ENCODE data around the gene UTS2B.

GRCh38 chr3:188389734-188390509, 236.0 kb downstream of the LPP start:
- RRBS = no CpG with 5 or more reads among the region's 6 CpGs

DNA sequence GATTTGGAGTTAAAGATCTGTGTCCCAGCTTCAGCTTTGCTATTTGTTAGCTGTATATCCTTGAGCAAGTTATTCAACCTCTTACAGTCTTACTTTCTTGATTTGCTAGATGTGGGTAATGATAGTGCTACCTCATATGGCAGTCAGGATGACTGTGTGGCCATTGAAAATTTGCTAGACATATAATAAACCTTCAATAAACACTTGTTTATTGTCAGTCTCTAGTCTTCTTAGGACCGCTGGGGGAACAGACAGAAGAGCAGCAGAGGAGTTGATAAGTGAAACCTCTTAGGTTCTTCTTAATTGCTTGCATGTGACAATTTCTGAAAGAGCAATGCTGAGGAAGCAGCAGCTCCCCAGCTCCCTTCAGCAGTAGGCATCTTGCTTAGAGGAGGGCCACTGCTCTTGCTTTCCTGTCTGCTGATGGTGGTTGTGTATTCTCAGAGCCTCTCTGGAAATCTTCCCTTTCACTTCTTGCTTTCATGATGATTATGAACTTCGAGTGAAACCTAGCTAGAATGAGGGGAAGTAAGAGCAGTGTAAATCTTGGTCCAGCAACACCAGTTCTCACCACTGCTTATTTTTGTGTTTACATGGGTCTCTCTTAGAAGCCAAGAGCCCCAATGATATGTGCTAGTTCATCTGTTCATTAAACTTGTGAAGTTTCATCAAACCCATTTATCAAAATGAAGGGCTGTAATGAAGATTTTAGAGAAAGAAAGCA, 246.5 kb downstream of the LPP start:
- RRBS = no CpG with 5 or more reads among the region's 2 CpGs

- RRBS = no CpG with 5 or more reads among the region's 2 CpGs
Measured at GRCh38 chr3:188401511-188402020, 247.6 kb downstream of the LPP start.

- RRBS = no CpG with 5 or more reads among the region's 7 CpGs
Measured at GRCh38 chr3:188454320-188454938, 300.5 kb downstream of the LPP start.

DNA sequence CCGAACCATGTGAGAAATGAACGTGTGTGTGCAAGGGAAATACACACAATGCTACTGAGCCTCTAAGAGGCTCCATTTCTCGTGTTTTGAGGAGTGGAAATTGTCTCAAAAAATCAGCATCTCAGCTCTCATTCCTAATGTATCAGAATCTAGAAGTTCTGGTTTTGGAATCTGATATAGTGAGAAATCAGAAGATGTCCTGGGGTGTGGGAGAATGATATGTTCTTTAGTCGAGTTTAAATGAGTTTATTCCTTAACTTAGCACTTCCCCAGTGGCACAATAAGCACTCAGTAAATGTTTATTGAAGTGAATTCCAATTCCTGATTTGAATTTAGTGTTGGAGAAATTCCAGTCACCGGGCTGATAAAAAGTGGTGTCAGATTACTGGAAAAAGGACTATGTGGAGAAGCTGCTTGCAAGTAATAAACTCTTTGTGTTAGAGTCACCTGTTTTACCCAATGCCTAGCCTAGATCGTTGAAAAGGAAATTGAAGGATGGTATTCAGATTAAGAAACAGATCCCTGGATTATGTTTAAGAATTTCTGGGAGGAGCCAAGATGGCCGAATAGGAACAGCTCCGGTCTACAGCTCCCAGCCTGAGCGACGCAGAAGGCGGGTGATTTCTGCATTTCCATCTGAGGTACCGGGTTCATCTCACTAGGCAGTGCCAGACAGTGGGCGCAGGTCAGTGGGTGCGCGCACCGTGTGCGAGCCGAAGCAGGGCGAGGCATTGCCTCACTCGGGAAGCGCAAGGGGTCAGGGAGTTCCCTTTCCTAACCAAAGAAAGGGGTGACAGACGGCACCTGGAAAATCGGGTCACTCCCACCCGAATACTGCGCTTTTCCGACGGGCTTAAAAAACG, 481.8 kb downstream of the LPP start:
- RRBS = no CpG with 5 or more reads among the region's 28 CpGs

DNA sequence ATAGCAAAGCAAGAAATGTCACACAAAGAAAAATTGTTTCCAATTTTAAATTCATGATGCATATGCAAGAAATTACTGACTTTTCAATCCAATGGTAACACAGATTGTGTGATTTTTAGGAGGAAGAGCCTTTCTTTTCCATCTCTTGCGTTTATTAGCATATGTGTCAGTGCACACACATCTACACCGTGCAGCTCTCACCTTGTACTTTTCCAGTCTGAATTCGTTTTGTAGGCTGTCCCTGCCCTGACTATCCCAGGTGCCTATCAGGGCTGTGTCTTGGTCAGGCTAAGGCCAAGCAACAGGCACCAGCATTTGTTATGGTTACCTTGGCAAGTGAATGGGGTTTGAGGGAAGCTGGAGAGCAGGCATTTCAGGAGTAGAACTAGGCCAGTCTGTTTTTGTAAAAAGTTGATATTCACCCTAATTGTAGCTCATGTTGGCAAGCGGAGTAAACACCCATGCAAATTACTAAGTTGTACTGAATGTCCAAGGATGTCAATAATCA, 489.5 kb upstream of the TPRG1 start:
- RRBS = no CpG with 5 or more reads among the region's 4 CpGs

DNA sequence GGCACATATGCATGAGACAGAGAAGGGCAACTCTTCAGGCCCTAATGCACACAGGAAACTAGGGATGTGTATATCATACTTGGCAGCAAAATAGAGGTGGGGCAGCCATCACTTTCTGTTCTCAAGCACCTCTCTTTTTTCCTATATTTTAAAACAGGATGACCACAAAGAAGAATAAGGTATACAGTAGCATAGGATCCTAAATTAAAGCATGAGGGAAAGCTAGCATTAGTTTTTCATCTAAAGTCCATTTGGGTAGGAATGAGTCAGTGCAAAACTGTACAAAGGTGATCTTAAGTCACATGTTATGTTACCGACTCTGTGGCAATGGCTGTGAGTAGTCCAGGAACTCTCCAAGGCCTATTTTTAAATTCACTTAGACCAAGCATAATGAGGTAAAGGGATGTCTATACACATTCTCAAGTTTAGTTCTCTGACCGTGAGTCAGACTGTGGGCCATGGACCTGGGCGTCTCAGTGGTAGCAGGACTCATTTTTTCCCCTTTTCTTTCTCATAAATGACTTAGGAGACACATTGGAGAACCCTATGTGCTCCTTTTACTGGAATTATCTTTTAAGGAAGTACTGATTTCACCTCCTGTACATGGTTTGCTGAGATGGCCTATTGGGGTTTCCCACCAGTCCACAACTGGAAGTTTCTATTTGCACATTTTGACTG, 488.8 kb upstream of the TPRG1 start:
- RRBS = no CpG with 5 or more reads among the region's 3 CpGs

GRCh38 chr3:188795810-188796592, 375.8 kb upstream of the TPRG1 start:
- RRBS = no CpG with 5 or more reads among the region's 5 CpGs

GRCh38 chr3:188978681-188979120, 193.1 kb upstream of the TPRG1 start:
- RRBS = no CpG with 5 or more reads among the region's 4 CpGs

GRCh38 chr3:189160478-189161041, 11.2 kb upstream of the TPRG1 start:
- RRBS = no CpG with 5 or more reads among the region's 6 CpGs

DNA sequence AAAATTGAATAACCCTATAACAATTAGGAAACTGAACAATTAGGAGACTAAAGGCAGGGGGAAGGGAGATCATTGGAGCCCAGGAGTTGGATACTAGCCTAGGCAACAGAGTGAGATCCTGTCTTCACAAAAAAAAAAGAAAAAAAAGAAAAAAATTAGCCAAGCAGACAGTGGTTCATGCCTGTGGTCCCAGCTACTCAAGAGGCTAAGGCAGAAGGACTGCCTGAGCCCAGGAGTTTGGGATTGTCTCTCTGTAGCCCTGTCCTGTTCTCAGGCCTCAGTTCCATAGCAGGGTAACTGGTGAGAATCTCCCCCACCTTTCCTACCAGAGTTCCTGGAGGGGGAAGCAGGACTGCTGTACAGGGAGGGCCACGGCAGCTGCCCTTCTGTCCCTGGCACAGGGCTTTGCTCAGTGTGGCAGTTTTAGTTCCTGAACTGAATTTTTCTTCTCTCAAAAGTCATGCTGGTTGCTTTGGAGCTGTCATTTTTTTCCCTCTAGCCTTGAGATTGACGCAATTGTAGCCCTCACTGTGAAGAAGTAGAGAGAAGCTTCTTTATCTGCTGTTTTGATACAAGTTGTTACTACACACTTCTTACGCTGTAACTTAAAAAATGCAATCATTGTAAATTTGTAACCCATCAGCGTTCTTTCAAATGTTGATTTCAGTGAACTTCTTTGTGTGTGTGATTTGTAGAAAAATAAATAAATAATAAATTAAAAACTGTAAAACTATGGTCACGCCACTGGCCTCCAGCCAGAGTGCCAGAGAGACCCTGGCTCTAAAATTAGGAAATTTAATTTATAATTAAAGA, 55.5 kb downstream of the TPRG1 start:
- RRBS = no CpG with 5 or more reads among the region's 5 CpGs

DNA sequence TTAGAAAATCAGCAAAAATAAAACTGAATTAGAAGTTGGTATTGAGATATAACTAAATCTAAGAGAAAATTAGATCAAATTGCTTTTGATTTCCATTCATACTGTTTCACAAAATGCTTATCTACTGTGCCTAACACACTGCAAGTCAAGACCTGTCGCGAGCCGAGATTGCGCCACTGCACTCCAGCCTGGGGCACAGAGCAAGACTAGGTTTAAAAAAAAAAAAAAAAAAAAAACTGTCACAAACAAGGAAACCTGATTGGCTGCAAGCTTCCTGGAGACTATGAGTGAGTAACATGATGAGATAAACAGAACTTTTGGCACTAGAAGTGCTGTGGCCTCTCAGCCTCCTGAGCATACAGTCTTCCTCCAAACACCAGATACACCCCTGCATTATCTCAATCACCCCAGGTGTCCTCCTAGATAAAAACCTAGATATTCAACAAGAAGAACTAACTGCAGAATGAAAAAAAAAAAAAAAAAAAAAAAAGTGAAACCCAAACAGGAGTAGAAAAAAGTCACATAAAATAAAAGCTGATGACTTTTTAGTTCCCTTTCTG, 82.6 kb downstream of the P3H2 start:
- RRBS = no CpG with 5 or more reads among the region's 4 CpGs

DNA sequence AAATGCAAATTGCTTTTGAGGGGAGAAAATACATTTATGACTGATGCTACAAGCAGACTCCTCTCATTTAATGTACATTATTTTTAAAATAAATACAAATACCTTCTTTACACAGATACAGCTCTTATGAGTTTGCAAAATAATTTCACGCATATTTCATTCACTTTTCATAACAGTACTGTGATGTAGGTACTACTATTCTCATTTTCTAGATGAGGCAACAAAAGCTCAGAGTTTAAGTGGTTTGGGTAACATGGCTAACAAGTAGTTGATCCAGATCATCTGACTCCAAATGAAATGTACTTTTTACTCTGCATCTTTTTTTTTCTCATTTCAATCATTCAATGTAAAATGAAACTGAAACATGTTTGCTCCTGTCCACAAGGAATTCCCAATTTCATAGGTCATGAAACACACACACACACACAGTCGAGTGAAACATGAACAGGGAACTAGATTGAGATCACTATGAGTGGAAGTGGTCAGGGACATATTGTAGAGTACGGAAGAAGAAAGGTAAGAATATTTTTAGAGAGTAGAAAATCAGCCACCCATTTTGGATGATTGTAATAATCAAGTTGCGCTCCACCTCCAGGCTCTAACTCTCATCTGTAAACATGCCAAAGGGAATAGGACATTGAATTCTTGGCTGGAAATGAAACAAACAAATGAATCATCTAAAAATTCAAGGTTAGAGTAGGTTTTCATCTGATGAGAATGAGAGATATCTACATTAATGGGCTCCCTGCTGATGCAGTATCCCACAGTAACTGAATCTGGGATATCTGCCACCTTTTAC, 92.4 kb downstream of the CLDN1 start:
- RRBS = no CpG with 5 or more reads among the region's 4 CpGs

DNA sequence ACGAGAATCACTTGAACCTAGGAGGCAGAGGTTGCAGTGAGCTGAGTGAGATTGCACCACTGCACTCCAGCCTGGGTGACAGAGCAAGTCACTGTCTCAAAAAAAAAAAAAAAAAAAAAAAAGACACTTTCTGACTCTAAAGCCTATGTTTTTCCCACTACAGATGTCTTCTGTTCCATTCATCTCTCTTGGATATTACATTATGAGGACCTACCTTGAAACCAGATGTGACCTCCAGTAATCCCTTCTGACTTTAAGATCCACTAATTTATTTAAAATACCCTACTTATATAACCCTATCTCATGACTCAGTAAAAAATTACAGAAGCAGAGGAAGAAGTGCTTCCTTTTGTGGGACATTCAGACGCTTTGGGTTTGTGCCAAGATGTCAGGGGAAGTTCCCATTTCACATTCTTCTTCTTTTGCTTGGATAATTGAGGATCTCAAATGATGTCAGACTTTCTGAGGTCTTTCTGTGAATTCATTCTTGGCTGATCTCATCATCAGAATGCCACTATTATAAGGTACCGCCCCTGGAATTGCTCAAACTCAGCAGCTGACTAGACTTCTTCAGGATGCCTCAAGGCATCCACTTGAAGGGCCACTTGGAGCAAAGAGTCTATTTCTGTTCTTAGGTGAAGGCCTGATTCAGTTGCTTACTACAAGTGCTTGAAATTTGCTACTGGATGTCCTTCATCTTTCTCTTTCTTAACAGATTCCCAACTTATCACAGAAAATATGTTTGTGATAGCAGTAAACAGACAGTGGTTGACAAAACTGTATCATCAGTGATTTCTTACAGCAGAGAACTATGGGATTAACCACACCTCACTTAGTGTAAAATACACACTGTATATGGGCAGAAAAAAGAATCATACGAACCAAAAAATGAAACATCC, 90.3 kb downstream of the CLDN1 start:
- RRBS = no CpG with 5 or more reads among the region's 4 CpGs

DNA sequence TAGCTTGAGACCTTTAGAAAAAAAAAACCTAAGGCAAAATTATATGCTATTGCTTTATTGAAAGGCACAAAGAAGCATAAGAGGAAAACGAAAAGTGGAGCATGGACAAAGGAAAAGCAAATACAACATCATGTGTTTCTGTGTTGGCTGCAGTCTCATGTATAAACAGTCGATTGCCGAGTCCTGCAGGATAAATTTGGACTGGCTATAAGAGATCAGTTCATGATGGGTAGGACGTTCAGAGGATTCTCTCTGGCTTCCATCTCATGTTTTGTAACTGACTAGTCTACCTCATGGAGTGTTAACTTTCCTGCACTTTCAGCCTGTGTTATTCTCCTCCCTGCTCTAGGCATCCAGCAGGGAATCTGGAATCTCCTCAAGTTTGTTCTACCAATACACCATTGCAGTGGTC, 21.8 kb upstream of the CCDC50 start:
- RRBS = no CpG with 5 or more reads among the region's 4 CpGs

DNA sequence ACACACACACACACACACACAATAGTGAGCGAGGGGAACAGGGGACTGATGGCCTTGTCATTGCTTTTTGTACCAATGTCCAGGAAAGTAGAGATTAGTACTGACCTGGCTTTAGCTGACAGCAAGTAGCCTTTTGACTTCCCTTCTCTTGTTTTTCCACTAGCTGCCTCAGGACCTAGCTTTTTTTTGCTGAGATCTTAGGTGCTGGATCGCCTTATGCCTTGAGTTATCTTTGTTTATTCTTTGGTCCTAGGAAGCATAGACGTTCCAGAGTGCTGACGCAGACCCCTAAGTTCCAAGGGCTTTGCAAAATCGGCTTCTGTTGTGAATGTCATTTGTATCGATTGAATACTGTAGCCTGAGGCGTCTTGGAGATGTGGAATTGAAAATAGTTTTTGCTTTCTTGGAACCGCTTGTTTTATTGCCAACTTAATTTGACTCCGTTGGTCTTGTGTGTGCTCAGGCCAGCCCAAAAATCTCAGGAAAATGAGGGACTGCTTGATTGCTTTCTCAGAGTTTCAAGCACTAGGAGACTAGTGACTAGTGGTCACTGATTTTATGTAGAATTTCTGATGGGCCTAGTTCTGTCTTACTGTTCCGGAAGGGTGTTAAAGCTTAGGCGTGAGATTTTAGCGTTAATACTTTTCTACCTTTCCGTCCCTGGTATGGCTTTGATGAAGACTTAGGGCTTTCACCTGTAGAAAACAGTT, at the start of gene UTS2B:
Gene UTS2B (minus strand): TSS at position 218 of the 710 bp plus-strand sequence.
- RRBS = no CpG with 5 or more reads among the region's 13 CpGs

DNA sequence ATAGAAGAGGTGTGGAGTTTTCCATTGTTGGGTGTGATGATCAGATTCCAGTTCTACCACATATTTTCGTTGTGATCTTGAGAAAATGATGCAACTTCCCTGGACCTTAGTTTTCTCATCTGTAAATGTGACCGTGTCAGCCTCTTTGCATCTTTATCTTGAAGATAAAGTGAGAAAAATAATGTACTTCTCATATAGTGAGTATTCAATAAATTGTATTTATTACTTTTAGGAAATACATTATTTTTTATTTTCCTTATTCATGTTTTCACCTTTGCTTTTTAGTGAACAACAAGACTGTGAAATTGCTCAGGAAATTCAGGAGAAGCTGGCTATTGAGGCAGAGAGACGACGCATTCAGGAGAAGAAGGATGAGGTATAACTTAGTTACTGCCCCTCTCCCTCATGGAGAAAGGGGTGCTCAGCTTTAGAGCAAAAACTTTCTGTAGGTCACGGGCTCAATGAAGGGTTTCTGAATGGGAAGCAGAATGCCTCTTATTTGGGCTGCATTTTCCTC, 30.5 kb upstream of the UTS2B start:
- RRBS = no CpG with 5 or more reads among the region's 5 CpGs

DNA sequence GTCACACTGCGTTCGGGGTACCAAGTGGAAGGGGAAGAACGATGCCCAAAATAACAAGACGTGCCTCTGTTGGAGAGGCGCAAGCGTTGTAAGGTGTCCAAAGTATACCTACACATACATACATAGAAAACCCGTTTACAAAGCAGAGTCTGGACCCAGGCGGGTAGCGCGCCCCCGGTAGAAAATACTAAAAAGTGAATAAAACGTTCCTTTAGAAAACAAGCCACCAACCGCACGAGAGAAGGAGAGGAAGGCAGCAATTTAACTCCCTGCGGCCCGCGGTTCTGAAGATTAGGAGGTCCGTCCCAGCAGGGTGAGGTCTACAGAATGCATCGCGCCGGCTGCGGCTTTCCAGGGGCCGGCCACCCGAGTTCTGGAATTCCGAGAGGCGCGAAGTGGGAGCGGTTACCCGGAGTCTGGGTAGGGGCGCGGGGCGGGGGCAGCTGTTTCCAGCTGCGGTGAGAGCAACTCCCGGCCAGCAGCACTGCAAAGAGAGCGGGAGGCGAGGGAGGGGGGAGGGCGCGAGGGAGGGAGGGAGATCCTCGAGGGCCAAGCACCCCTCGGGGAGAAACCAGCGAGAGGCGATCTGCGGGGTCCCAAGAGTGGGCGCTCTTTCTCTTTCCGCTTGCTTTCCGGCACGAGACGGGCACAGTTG, 318.6 kb downstream of the FGF12 start:
- RRBS = 41% methylated on average over 12 of the region's 48 CpGs

DNA sequence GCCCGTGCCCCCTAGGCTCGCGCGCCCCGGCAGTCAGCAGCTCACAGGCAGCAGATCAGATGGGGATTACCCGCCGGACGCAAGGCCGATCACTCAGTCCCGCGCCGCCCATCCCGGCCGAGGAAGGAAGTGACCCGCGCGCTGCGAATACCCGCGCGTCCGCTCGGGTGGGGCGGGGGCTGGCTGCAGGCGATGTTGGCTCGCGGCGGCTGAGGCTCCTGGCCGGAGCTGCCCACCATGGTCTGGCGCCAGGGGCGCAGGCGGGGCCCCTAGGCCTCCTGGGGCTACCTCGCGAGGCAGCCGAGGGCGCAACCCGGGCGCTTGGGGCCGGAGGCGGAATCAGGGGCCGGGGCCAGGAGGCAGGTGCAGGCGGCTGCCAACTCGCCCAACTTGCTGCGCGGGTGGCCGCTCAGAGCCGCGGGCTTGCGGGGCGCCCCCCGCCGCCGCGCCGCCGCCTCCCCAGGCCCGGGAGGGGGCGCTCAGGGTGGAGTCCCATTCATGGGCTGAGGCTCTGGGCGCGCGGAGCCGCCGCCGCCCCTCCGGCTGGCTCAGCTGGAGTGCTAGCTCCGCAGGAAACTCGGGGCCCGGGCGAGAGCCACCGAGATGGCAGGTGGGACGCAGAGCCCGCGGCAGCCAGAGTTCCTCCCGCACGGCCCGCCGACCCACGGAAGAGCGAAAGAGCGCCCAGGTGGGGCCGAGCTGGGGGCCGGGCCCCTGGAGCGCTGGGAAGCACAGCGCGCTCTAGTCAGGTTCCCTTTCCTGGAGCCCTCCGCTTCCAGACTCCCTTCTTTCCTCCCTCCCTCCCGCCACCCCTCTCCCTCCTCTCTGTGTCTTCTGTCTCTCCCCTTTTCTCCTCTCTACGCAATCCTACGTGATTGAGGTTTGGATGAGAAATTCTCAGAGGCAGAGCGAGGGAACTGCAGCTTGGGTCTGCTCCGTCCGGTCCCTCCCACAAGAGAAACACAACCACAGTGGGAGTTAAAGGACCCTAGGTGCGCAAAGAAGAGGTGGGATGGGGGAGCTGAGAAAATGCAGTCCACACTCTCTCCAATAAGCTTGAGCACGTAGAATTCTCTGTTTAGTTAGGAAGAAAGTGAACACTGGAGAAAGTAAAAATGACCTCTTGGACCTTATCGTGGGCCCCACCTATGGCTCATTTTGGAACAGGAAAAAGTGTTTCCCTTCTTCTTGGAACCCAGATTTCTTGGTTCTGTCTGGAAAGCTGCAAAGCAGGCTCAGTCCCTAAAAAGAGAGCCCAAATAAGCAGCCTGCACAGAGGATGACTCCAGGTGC, 317.4 kb downstream of the FGF12 start:
- RRBS = 15% methylated on average over 51 of the region's 95 CpGs